Tibial artery (tissue), 1 donor: ENCODE measurements around a stretch of chr14.

DNA sequence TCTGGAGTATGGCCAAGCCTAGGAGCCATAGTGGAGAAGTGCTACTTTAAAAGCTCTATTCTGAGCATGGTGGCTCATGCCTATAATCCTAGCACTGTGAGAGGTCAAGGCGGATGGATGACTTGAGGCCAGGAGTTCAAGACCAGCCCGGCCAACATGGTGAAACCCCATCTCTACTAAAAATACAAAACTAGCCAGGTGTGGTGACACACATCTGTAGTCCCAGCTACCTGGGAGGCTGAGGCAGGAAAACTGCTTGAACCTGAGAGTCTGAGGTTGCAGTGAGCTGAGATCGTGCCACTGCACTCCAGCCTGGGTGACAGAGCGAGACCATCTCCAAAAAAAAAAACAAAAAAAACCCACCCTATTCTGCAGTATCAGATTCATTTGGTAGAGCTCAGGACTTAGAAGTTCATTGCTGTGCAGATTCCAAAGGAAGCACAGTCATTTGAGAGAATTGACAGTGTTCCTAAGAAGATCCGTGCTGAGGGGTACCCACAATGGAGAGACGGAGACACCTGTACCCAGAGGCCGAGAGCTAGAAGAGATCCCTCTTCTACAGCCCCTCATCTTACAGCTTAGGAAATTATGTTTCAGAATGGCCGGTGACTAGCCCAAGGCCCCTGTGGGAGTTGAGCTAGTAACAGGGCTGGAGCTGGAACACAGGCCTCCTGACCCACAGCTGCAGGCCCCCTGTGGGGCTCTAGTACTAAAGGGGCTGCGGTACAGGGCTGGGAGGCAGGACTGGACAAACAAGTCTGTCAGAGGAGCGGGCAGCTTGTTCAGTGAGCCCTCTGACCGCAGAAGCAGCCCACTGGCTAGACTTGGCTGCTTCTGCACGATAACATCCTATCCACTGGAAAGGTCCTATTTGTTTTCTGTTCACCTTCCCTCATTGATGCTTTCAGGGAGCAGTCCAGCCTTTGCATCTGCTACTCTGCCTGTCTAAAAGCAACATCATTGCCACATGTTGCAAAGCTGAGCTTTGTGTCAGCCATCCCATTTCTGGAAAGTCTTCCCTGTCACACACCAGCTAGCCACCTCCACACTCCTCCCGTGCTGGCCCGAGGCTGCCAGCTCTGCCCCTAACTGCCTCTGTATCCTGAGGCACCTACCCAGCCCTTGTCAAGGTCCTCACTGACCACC is 9.9 kb downstream of the PSMC1 start:
- PRO-cap: no peak

GRCh38 chr14:90278657-90278987 is 22.3 kb downstream of the PSMC1 start:
- PRO-cap: no peak

DNA sequence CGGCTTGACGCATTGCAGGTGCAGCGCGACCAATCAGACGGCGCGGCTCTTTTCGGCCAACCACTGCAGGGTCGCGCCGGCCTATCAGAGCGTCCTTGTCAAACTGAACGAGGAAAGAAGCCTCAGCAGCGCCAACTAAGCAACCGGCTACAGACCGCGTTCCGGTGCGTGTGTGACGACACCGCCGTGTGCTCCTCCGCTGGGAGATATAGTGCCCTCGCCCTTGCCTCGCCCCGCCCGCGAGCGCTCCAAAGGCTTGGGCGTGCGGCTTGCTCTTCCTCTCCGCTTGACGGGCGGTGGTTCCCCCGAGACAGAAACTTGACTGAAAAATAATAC is 13.6 kb upstream of the CALM1 start:
- PRO-cap: bidirectional peak, plus-strand start at position 152 of the sequence, minus-strand start outside the sequence

DNA sequence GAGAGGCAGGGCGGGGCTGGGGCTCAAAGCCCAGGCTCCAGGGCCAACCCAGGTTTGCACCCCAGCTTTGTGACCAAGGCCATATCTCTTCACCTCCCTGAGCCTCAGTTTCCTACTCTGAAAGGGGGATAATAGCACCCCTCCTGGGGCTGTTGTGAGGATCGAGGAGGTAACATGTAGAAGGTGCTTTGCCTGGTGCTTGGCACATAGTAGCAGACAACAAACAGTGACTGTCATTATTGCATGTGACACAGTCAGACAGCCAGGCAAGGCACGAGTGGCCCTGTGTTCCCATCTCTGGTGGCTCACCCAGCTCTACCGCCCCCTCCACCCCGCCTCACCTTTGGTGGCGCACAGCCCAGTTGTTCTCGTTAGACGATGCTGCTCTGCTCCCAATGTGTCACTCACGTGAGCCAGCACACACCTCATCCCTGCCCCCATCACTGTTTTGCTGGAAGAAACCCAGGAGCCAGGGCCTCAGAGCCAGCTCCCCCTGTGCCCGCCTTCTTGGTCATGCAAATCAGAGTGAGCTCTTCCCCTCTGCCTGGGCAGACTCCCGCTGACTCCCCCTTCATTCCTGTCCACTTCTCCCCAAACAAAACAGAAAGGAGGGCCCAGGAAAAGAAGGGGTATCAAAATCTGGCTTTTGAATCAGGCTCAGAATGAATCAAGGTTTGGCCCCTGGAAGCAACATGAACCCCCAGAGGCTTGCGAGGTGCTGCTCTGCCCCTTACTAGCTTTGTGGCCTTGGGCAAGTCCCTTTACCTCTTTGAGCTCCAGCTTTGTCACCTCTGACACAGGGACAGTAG is 113.4 kb downstream of the CALM1 start:
- PRO-cap: no peak

DNA sequence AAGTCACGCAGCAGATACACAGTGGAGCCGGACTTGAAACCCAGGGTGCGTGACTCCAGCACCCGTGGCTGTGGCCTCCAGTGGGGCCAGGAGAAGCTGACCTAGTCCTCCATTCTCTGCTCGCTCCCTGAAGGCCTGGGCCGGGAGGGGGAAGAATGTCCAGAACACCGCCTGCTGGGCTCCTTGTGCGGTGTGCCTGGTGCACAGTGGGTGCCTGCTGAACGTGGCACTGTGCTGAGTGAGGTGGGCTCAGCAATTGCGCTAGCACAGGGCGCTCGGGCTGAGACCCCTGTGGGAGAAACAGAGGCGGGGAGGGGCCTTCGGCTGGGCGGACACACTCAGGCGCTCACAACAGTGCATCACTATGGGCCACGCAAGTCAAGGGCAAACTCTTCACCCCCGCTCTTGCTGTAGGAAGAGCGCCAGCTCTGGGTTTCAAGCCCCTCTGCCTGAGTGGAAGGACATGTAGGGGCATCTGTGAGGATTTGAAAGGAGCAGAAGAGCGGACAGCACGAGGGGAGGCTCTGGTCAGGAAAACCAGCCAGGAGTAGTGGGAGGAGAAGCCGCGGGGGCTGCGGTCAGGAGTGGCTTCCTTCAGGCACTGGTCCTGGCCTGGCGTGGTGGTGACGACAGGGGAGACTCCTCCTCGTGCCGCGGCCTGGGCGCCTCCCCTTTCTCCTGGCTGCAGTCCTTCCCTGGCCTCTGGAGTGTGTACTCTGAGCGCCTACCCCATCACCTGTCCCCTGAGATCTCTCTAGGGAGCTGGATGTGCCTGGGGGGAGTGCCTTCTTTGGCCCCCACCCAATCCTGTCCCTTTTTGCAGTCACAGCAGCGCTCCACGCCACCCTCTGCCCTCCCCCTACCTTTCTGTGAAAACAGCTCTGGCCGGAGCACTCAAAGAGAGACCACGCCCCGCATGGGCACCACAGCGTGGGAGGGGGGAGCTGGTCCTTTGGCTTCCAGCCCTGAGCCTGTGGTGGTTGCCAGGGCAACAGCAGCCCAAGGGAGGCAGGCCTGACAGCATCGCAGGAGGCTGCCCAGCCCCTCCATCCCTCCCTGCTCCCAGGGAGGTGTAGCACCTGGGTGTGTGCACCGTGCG is 125.6 kb downstream of the CALM1 start:
- PRO-cap: bidirectional peak, plus-strand start at position 687 of the sequence, minus-strand start at position 603 of the sequence

DNA sequence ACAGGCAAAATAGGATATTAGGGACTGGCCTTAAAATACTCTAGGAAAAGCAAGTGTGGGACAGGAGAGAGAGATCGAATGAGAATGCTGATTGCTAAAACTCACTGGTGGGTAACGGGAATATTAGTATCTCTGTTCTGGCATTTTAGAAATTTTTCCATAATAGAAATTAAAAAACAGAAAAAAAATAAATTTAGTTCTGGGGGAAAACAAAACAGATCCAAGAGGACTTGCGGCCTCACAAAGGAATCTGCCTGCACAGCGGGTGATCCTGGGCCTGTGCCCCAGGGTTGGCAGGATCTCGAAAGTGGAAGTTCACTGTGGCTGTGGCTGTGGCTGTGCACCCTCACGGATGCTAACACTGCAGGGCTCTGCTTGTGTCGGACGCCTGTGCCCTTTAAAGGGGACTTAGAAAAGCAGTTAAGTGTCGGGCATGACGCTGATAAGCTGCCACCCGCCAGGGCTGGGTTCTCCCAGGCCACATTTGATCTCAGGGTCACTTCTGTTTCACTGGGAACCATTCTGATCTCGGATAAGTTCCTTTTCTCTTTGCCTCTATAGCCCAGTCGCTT is 209.1 kb downstream of the TTC7B start:
- PRO-cap: no peak

- PRO-cap: no peak
Measured at GRCh38 chr14:90812070-90812482, 4.2 kb downstream of the TTC7B start.

- PRO-cap: no peak
Measured at GRCh38 chr14:91009490-91009911, 50.9 kb downstream of the RPS6KA5 start.

DNA sequence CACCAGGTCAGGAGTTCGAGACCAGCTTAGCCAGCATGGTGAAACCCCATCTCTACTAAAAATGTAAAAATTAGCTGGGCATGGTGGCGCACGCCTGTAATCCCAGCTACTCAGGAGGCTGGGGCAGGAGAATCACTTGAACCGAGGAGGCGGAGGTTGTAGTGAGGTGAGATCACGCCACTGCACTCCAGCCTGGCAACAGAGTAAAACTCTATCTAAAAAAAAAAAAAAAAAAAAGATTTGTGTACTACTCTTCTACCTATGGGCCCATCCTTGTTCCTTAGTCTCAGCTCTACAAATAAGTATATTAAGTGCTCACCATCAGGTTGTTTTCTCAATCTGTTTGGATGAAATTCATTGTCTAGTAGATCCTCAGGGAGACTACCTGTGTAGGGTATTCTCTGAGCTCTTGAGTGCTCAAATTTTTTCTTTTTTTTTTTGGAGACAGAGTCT is 37.5 kb downstream of the RPS6KA5 start:
- PRO-cap: no peak

DNA sequence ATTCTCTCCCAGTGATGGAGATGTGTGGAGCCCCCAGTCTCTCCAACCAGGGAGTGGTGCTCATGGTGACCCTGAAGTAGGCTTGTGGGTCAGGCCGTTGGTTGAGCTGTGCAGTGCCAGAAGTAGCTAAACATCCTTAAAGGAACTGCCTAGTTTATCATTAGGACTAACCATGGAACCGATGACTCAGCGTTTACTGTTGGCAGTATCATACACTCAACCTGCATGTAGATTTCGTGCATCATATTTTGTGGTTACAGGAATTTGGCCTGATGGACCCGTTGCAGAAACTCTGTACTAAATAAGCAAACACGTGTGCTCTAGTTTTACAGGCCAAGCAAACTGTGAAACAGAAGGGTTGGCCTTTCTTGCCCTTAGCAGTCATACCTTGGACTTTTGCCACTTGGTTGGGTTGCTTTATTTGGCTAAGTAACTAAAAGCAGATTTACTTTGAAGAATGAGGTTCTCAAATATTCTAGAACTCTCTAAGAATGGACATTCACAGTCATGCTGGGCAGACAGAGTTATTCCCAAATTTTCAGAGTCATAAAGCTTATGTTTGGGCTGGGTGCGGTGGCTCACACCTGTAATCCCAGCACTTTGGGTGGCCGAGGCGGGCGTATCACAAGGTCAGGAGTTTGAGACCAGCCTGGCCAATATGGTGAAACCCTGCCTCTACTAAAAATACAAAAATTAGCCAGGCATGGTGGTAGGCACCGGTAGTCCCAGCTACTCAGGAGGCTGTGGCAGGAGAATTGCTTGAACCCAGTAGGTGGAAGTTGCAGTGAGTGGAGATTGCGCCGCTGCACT is 35.7 kb downstream of the DGLUCY start:
- PRO-cap: no peak

DNA sequence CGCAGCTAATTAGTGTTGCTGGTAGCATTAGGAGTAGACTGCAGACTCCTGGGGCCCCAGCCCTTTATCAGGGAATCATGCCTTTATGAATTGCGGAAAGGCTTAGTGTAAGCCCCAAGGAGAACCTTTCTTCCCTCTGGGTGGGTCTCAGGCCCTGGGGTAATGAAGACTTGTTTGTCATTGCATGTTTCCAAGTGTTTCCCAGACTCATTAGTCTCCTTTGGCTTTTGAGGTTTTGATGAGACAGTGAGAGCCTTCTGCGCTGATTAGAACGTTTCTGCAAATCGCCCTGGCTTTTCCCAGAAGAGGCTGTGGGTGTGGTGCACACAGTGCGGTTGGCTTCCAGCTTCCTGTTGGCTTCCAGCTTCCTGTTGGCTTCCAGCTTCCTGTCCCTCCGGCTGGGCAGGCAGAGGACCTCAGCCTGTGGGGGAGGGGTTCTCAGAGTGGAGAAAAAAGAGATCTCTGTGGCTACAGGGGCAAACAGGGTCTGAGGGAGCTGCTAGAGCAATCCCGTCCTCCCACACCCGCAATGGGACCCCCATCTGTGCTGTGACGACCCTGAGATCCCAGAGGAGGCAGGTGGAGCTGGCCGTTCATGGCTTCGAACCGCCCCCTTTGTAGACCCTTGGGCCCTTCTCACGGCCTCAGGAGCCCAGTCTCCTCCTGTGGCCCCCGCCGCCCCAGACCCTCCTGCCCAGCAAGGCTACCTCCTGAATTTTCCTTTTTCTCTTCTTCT is 42.1 kb downstream of the GPR68 start:
- PRO-cap: no peak

DNA sequence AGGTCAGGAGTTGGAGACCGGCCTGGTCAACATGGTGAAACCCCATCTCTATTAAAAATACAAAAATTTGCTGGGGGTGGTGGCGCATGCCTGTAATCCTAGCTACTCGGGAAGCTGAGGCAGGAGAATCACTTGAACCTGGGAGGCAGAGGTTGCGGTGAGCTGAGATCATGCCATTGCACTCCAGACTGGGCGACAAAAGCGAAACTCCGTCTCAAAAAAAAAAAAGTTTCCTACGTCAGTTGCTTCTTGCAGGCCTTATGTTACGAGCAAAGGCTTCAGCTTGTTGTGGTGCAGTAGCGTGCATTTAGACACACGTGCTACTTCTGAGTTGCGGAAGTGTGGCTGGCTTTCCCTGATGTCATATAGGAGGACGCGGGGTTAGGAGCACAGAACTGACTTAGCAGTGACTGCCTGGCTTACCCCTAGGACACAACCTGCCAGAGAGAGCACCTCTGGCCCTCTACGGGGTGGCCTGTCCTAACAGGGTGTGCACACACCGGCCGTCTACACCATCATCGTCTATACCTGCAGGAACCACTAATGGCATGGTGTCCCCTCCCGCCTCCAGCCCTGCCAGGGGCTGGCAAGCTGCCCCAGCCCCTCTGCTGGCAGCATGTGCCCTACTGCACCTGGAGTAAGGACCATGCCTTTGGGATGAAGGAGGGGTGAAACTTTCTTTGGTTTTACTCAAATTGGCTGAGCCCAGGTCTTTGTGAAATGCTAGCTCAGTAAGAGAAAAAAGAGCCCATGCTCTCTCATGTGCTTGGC is 1.6 kb upstream of the GPR68 start:
- PRO-cap: no peak

GRCh38 chr14:91317471-91318123 is 73.1 kb upstream of the GPR68 start:
- PRO-cap: no peak

DNA sequence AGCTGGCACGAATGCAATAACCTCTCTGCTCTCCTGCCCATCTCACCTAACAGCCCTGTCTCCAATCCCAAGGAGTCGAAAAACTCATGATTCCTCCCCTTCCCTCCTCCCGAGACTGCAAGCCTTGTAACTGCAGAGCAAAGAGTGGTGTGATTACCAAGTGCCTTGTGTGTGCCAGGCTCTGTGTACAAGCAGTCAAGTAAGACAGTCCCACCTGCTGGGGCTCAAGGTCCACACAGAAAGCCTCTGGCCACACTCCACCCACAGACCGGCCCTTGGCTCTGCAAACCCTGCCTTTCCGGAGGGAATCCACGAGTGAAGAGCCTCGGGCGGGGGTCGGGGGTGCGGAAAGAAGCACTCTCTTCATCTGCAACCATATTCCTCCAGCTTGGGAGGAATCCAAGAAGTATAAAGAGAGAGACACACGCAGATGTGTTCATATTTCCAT is 84.9 kb downstream of the CCDC88C start:
- PRO-cap: no peak

DNA sequence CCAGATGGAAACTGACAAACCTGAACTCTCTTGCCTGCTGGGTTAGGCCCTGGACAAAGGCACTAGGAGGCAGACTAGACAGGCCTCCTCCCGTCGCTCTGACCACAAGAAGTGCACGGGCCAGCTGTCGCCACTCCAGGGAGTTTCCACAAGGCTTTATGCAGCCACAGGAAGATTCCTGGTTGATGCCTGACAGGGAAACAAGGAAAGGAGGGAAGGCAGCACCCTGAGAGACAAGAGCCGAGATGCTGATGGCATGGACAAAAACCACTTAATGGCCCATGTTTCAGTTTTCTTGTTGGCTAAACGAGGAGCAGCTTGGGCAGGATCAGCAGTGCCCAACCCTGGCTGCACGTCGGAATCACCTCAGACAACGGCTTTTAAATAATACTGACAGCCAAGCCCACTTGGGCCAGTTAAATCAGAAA is 30.1 kb downstream of the CCDC88C start:
- PRO-cap: no peak

DNA sequence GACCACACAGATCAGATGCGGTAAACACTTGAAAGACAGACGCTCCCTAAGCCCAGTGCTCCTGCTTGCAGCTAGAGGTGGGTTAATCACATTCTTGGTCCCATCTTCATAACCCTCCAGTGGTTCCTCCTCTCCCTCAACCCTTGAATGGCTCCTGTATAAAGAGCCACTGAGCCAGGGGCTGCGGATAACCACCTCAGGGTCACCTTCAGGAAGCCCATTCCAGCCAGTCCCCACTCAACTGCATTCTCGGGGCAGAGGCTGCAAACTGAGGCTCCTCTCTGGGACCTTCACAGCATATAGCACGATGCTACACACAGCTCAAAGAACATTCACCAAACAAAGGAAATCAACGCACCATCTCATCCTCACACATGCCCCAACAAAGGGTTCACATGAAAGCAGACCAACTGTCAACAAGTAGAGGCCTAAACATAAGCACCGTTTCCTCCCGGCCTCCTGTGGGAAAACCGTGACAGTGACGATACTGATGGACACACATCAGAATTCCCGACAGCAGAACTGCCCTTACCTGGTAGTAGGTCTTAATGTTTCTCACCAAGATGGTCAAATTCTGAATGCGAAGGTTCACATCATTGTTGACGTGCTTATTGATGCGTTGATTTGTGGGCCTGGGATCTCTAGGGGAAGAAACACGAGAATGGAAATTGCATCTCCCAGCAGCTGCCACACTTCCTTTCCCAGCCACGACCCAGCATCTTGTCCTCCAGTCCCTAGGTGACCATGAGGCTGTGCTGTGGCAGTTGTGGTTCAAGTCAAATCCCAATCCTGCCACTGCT is 9.3 kb downstream of the CCDC88C start:
- PRO-cap: no peak

- PRO-cap: no peak
Measured at GRCh38 chr14:91418057-91418433, 425 bp upstream of the CCDC88C start.

- PRO-cap: no peak
Measured at GRCh38 chr14:91508948-91509483, 1.1 kb downstream of the PPP4R3A start.

GRCh38 chr14:91869663-91870592 is 2.6 kb upstream of the TC2N start:
- PRO-cap: no peak

DNA sequence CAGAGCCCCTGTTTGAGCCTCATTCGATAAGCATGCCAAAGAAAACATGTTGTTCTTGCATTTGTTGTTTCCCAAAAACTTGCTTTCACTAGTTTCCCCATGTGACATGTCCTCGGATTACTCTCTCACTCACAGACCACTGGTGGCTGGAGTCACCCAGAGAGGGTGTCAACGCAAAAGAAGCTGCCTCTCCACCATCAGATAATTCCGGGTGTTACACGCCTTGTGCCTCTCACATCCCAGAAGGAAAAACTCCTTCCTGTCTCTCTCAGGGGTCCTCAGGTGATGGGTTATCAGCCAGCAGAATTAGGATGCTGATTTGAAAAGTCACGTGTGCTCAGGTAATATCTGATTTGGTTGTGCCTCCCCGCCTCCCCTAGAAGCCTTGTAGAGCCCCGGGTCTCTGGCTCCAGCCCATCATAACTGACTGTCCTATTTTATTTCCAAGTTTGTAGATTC is 16.6 kb upstream of the TC2N start:
- PRO-cap: no peak